Brain (tissue), 1 donor: ENCODE measurements around the genes KCNJ15 and ETS2.

GRCh38 chr21:37567128-37567831 lies 200.7 kb downstream of the DYRK1A start:
- RRBS = no CpG with 5 or more reads among the region's 9 CpGs

DNA sequence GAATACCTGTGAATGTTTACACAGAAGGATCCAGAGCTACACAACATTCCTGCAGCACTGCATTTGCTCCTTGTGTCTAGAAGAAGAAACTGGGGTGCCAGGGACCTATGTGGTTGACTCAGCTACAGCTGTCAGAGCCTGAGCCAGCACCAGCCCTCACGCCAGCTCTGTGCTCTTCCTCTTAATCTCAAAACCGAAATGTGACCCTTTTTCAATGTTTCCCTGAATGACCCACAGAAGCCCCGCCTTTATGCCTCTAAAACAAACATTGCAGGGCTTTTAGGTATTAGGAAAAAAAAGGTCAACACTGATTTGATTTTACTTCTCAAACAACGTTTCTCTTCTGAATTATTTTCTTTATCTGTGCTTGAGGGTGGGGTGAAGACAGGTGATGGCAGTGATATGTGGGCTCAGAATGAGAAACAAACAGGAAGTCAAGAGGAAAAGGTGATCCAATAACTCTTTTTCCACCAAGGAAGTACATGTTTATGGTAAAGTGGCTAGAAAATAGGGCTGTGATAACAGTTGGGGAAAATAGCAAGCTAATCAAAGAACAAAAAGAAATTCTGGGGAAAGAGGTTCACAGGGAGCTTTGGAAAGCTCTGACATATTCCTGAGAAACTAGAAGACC lies 260.6 kb downstream of the DYRK1A start:
- RRBS = no CpG with 5 or more reads among the region's 4 CpGs

DNA sequence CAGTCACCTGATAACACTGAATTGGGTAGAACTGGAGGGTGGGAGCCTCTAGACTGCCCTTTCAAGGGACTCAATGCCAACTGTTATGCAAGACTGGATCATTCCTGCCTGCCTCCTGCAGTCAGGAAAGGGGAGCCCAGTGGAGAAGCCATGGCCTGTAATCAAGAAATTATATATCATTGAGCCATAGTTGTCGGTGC lies 211.4 kb downstream of the KCNJ6 start:
- RRBS = no CpG with 5 or more reads among the region's 1 CpG

GRCh38 chr21:37751142-37751798 lies 165.0 kb downstream of the KCNJ6 start:
- RRBS = 93% methylated on average over 2 of the region's 7 CpGs

GRCh38 chr21:37828892-37829480 lies 87.3 kb downstream of the KCNJ6 start:
- RRBS = no CpG with 5 or more reads among the region's 6 CpGs

DNA sequence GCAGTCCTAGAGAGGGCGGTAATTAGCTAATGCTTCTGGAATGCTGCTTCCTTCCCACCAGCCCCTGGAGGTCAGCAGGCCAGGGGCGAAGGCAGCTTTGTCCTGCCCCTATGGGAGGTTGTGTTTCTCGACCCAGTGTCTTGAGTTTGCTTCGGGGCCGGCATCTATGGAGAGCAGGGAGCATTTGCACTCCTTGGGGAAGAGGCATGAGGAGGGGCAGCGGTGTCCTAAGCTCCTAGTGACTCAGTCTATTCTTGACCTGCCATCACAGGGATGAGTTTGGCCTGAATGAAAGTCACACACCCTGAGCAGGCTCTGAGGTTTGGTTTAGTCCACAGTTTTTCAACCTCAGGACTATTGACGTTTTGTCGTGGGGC lies 85.0 kb upstream of the KCNJ15 start:
- RRBS = no CpG with 5 or more reads among the region's 8 CpGs

DNA sequence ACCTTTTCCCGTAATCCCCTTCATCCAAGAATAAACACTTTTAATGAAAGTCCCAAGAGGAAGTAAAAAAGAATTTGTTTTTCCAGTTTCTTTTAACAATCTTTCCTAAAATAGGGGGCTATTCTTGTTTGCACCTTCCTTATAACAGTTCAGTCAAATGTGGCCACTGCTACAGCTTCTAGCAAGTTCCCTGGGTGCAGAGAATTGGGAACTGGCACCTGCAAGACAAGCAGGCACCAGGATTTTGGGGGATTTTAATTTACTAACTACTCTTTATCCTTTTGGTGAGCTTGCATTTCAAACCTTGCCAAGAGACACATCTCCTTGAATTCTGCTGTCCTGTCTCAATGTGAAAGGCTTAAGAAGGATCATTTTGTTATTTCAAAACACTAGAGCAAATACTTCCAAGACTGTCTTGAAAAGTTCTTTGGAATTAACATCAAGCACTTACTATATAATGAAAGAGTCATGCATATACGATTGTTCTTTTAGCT lies 43.7 kb upstream of the KCNJ15 start:
- RRBS = no CpG with 5 or more reads among the region's 2 CpGs

DNA sequence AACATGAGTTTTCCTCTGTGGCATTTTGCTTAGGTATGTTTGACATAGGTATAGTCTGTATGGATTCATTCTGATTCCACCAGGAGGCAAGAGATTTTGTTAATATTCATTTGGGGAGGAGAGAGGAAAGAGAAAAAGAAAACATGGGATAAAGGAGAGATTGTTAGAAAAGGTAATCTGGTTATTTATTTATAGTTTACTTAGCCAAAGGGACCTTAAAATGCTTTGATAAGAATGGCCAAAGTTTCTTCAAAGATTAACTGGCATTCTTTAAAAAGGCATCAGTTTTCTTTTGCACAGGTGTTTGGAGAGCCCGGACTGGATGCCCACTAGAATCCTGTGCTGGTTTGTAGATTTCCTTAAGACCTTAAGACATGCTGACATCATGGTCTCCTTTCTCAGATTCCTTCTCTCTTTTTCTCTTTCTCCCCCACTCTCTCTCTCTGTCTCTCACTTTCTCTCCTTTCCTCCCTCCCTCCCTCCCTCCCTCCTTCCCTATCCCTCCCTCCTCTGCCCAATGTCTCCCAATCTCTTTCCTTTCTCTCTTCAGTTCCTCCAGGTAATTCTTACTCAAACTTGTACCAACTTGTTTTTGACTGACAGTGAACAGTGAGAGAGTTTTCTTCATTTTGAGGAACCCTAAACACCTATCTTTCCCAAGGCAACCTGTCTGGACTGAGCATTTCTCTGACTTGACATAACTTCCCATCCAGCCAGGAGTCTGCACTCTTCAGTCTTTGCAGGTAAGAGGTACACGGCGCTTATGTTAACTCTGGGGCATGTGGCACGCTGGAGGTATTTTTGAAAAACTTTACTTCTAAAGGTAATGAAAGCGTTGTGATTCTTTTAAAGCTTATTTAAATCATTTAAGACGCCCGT lies at the start of gene KCNJ15:
TSS of gene KCNJ15 (plus strand) at position 549 of the 879 bp plus-strand sequence.
- RRBS = no CpG with 5 or more reads among the region's 7 CpGs

DNA sequence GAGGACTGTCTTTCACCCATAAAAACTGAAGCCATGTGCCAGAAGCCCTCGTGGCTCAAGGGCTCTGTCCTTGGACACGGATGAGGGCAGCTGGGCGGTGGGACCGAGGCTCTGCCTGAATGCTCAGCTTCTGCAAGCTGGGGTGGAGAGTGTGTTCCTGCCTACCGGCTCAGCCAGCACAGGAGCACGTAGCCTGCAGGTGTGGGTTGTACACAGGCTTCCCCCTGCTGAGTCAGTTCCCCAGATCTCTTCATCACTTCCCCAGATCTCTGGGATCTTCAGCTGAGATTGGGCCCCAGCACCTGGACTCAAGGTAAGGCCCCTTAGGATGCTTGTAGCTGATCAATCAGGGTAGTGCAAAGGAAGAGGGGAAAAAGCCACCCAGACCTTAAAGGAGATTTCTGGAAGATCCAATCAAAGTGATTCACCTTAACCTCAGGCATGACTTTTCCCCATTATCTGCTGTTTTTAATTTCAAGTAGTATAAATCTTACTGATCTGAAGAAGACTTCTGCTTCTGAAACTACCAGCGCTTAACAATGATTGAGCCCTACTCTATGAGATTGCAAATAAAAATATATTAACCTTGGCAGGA lies 15.6 kb downstream of the KCNJ15 start:
- RRBS = no CpG with 5 or more reads among the region's 7 CpGs

- RRBS = no CpG with 5 or more reads among the region's 23 CpGs
Observed at GRCh38 chr21:38382489-38383686, 115.4 kb downstream of the ERG start.

- RRBS = no CpG with 5 or more reads among the region's 19 CpGs
Observed at GRCh38 chr21:38646060-38647155, 148.1 kb upstream of the ERG start.

- RRBS = no CpG with 5 or more reads among the region's 4 CpGs
Observed at GRCh38 chr21:38786199-38786777, 19.4 kb upstream of the ETS2 start.

- RRBS = 3% methylated on average over 39 of the region's 79 CpGs
Observed at GRCh38 chr21:38805413-38806209, at the start of gene ETS2. Gene ETS2 (plus strand): TSS chr21:38805929.

DNA sequence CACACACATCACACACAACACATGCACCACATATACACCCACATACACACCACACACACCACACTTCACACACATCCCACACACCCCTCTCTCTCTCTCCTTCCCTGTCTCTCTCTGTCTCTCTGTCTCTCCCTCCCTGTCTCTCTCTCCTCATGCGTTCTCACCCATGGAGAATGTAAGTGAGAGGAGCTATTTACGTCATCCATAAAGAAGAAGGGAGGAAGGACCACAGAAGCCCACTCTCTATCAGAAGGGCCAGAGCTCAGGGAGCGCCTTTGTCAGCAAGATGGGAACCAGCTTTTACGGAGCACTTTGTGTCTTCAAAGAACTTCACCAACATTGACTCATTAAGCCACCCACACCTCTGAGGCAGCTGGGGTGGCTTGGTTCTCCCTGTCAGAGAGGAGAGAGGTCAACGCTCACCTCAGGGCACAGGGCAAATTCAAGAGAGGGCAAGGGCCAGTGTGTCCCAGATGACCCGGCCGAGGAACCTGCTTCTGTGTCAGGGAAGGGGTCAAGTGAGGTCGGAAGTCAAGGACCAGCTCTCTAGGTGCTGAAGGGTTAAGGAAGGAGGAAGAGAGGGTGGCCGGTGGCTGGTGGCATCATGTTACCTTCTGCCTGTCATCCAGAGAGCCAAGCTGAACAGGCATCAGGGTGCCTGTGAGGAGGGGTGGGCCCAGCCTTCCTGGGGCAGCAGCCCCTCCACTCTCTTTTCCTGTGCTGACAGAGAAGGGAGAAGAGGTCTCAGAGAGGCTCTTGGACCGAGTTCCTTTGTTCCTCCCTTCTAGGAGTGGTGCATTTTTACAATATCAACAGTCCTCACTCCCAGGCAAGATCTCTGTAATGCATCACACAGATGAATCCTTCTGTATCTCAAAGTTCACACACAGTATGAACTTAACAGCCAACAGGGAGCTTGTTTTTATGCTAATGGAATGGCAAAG lies 108.9 kb downstream of the ETS2 start:
- RRBS = no CpG with 5 or more reads among the region's 10 CpGs

DNA sequence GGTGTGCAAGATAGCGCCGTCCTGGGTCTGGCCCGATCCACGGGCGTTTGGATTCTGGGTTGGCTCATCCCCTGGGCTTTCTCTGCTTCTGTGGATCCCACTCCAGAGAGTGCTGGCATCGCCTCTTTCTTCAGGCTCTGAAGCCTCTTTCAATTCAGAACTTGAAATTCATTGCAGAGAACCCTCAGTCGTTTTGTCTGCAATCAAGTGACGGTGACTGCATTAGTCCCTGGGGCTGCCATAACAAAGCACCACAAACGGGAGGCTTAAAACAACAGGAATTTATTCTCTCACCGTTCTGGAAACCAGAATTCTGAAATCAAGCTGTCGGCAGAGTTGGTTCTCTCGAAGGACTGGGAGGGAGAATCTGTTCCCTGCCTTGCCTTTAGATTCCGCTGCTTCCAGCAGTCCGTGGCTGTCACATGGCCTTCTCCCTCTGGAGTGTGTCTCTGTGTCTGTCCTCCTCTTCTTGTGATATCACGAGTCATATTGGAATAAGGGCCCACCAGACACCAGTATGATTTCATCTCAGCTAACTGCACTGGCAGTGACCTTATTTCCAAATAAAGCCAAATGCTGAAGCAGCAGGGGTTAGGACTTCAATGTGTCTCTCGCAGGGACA lies 181.7 kb downstream of the ETS2 start:
- RRBS = no CpG with 5 or more reads among the region's 16 CpGs

GRCh38 chr21:38992338-38993348 lies 186.9 kb downstream of the ETS2 start:
- RRBS = no CpG with 5 or more reads among the region's 11 CpGs

- RRBS = no CpG with 5 or more reads among the region's 5 CpGs
Observed at GRCh38 chr21:39047906-39048414, 135.3 kb downstream of the PSMG1 start.

GRCh38 chr21:39097227-39097716 lies 86.0 kb downstream of the PSMG1 start:
- RRBS = no CpG with 5 or more reads among the region's 9 CpGs

DNA sequence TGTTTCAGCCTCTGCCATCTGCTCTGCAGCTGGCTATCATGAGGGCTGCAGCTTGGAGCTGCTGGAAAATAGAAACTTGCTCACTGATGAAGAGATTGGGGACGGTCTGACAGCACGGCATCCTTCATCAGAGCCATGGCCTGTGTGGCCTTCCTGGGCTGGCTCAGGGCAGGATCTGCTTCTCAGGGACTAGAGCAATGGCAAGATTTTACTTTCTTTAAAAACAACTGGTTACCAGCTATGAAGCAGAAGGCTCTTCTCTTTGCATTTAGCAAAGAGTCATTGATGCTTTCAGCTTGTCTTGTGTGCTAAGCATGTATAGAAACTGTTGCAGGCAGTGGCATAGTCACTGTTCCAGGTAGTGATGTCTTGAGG lies 41.5 kb downstream of the PSMG1 start:
- RRBS = no CpG with 5 or more reads among the region's 2 CpGs

GRCh38 chr21:39186253-39186994 lies 3.2 kb upstream of the PSMG1 start:
- RRBS = no CpG with 5 or more reads among the region's 2 CpGs